ENCODE results near the genes PHC1 and KLRK1.

DNA sequence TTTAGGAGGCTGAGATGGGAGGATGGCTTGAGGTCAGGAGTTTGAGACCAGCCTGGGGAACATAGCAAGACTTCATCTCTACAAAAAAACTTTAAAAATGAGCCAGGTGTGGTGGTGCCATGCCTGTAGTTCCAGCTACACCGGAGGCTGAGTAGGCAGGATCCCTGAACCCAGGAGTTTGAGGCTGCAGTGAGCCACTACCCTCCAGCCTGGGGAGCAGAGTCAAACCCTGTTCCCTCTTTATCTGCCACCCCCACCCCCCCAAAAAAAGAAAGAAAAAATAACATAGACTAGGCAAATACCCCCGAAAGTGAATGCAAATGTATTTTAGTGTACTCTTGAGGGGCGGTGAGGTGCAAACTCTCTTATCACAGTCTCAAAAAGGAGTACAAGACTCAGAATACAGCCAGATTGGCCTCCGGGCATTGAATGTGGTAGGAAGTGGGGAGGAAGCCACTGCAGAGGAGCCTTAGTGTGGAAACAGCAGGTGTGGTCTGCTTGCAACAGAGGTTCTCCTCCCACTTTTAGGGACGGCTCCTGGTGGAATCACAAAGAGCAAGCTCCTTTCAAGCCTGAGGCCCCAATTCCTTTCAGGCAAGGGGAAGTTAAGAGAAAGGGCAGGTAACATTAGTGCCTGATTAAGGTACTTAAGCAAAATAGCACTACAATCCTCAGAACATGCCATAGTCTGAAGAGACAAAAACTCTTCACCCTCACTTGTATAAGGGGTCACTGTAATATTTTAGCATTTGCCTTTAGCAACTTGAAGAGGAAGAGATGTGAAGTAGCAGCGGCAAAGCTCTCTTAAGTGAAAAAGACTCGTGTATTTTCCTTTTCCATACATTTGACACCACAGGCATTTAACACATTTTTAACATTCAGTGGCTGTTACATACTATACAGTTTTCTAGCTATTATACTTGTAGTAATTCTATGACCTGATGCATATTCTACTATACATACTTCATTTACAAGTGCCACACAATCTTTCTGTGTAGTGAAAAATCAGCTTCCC, 23.7 kb upstream of the SLC2A3 start:
- RRBS, result no CpG with 5 or more reads among the region's 7 CpGs

- RRBS, result no CpG with 5 or more reads among the region's 19 CpGs
These were observed 5.9 kb downstream of the FAM90A1 start for GRCh38 chr12:8221500-8221962.

- RRBS, result 3% methylated on average over 3 of the region's 54 CpGs
These were observed 16.3 kb upstream of the FAM90A1 start for GRCh38 chr12:8243488-8244260.

- RRBS, result no CpG with 5 or more reads among the region's 4 CpGs
These were observed 2.7 kb upstream of the CLEC6A start for GRCh38 chr12:8452955-8453538.

GRCh38 chr12:8644381-8645423, 17.9 kb downstream of the MFAP5 start:
- RRBS, result no CpG with 5 or more reads among the region's 5 CpGs

DNA sequence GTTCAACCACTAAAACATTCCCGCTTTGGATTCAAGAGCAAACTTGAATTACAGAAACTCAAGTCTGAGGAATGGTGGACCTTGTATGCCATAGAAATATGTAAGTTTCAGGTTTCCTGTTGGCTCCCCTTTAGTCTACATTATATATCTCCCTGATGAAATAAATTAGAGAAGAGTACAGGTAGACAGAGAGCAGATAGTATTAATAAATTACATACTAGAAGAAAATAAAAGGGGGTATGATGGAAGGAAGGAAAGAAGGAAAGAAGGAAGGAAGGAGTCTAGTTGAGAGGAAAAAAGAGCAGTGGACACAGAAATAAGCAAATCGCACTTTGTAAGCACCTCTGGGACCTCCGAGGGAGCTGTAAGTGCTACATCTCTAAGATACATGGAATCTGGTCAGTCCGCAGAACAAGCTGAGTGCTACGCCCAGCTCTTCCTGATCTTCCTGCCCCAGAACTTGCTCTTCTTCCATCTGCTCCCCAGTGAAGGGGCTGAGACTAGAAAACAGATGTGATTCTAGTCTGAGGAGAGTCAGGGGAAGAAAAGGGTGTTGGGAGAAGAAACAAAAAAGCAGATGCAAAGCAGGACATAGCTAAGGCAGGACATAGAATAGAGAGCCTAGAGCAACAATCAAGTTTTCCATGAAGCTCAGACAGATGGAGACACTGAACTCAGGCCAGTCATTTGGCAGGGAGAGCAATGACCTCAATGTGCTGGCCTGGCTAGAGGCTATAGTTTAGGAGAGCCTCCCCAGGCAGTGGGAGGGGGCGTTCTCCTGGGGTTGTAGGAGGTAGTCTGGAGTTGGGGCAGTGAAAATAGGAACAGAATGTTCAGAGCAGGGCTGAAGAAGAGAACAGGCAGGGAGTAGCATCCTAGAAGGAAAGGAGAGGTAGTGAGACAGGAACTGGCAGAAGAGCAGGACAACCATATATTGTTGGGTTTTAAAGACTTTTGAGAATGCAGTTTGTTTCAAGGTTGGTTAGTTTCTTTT, 1.7 kb upstream of the MFAP5 start:
- RRBS, result no CpG with 5 or more reads among the region's 6 CpGs

GRCh38 chr12:8687699-8688212, 10.0 kb upstream of the RIMKLB start:
- RRBS, result no CpG with 5 or more reads among the region's 1 CpG

- RRBS, result 4% methylated on average over 2 of the region's 41 CpGs
These were observed 648 bp upstream of the RIMKLB start for GRCh38 chr12:8697012-8697674.

DNA sequence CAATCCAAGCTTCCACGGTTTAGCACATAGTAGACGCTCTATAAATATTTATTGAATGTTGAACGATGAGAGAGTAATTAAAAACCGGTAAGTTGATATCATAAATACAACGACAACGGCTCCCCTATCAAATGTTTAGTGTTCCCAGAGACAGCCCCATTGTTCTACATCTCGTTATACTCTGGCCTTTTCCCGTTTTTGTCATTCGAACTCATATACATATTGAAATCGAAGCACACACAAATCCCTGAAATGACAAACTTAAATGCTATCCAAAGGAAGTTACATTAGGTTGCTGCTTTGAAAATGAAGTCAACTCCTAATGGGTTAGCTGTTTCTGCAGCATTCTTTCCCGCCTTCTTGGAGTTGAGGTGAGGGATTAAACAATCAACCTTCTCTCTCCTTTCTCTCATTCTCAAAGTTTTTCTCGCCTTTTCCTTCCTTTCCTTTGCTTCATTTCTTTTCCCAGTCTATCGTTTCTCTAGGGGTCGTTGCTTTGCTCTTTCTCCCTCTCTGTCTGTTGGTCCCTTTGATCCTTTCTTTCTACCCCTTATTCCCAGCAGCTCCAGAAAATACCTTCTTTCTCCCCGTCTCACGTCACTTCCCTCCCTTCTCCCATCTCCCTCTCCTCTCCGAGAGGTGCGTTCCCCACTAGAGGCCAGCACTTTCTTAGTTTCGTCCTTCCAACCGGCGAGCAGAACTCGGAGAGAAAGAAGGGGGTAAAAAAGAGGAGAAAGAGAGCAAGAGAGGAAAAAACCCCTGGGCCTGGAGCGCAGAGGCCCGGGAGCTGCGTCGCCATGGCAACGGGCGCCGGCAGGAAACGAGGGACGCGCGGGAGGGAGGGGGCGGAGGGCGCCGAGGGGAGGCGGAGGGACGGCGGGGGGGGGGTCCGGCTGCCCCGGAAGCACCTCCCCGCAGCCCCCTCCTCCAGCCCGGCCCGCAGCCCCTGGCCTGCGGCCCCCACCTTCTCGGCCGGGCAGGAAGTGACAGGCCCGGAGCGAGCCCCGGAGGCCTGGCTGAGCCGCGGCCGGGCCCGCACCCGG, at the start of gene PHC1:
PHC1 (plus strand) TSS at position 930 of the 1,043 bp plus-strand sequence.
- RRBS, result 2% methylated on average over 15 of the region's 55 CpGs

DNA sequence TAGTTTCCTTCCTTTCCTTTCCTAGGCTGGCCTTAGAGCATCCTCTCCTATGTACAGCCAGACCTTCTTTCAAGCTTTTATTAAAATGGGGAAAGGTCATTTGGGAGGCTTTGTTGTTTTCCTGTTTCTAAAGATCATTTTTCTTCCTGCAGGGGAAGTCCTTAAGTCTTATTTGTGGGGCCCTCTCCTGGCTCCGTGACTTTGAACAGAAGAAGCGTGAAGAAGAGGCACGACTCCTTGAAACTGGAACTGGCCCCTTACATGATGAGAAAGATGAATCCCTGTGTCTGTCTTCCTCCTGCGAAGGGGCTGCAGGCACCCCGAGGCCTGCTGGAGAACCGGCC, 85.3 kb upstream of the PZP start:
- RRBS, result no CpG with 5 or more reads among the region's 6 CpGs

DNA sequence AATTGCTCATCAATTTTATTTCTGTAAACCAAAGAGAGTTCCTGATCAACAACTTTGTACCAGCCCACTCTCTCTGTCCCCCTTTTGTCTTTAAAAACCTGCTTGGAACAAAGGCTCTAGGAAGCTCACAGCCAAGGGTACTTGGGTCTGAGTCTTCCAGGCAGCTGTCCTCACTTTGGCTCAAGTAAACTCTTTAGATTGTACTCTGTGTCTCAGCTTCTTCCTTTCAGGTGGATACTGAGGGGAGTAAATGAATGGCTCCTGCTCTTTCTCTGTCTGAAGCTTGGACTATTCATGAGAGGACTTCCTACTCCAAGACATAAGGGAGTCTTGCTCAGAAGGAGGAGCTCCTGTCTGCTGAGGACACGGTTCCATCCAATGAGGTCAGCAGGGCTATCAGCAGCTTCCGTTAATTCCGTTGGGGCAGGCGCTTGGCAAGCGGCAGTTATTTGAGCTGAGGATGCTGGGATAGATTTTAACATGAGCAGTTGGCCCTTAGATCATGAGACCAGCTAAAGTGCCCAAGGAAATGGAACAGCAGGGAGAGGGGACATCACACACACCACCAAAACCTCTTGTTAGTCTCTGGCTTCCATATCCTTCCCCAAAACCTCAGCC, 138.5 kb upstream of the PZP start:
- RRBS, result no CpG with 5 or more reads among the region's 5 CpGs

DNA sequence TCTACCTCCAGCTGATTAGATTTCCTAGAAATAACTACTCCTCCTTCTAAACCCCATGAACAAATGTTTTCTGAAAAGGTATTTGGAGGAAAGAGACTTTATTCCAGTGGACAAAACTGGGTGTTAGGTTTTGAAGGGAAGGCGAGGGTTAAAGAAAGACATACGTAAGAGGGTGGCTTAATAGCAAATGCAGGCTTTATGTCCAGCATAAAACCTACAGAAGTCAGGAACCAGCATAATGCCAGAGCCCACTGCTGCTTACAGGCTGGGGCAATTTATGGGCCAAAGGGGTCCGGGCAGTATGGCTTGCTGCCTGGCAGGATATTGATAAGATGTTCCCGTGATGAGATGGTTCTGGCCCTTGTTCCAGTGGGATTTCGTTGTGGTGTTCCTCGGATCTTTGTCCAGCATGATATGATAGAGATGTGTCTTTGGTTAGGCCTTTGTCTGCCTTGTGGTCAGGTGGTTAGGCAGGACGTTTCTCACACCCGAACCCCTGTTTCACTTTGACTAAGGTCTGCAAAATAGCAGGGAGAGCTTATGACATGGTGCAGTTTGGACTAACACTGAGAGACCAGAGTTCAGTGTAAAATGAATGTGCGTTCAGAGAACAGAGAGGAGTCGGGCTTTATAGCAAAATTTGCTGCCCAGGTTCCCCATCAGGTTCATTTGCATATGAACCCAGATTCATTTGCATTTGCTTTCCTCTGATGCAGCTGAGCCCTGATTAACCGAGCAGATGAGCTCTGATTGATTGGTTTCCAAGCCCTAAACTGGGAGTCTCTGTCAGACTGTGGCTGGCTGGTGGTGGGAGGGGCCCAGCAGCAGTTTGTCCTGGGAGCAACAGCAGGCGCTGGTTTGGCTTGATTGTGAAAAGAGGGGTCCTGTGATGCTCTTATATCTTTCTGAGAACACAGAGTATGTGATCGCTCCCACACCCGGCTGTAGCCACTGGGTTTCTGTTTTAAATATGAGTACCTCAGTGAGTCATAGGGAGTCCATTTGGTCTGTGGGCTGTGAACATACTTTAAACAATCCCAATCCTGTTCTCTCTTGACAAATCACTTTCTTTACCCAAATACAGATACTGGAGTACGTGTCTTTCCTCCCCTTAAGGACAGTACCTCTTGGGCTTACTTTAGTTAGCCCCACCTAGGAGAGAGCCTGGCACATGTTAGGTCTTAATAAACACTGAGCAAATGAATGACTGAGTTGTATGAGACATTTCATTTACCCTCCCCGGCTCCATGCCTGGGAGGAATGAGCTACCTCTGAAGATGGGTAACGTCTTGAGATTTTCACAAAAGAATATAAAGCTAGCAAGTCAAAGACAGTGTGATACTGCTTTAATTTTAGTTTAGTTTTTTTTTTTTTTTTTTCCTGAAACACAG, 156.3 kb upstream of the PZP start:
- RRBS, result no CpG with 5 or more reads among the region's 17 CpGs

GRCh38 chr12:9696291-9696931, 26.9 kb downstream of the CLEC2D start:
- RRBS, result no CpG with 5 or more reads among the region's 3 CpGs

GRCh38 chr12:10160915-10161276, 11.0 kb downstream of the OLR1 start:
- RRBS, result no CpG with 5 or more reads among the region's 5 CpGs

DNA sequence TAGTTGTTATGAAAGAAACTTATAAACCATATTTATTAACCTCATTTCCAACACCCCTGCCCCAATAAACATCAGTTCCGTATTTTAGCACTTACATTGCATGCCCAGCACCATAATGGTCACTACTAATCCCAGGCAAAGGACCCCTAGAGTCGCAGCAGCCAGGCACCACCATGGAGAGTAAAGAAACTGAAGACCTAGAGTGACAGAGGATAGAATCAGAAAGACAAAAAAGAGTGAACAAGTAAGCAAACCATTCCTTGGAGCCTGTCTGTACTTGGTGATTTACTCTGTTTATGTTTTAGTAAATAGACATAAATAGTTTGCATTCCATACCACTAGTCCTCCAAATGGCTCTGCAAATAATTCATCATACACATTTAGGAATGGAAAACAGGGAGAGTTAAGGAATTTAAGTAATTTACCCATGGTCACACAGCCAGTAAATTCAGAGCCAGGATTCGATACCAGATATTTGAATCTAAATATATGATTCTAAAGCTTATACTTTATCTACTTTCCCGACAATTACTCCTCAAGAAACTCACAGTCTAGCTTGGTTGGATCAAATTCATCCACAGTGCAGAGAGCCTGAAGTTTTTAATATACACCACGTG, 2.8 kb downstream of the OLR1 start:
- RRBS, result no CpG with 5 or more reads among the region's 5 CpGs

DNA sequence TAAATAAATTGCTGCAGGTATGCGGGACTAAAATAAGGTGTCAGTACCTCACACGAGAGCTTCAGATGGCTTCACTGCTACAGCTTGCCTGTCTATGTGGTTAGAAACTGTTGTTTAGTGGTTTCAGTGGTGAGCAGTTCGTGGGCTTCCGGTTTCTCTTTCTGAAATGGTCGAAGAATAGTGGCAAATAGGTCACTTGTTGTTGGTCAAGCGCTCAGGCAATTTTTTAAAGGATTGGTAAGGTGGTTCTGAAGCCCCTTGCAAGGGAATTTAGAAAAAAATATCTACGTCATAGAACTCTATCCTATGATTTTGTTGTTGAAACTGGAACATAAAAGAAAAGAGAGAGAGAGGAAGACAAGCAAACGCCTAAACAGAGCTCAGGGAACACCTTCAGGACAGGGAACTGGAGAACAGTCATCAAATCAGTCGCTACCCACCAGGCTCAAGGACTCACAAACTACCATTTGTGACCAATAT, 31.3 kb downstream of the GABARAPL1 start:
- RRBS, result no CpG with 5 or more reads among the region's 9 CpGs

GRCh38 chr12:10360925-10361712, 28.7 kb downstream of the KLRK1 start:
- RRBS, result no CpG with 5 or more reads among the region's 9 CpGs

GRCh38 chr12:10369829-10370326, 20.0 kb downstream of the KLRK1 start:
- RRBS, result no CpG with 5 or more reads among the region's 6 CpGs

- RRBS, result no CpG with 5 or more reads among the region's 2 CpGs
These were observed at the start of gene KLRK1 for GRCh38 chr12:10389758-10390433. Gene KLRK1 (minus strand): TSS chr12:10390041.

DNA sequence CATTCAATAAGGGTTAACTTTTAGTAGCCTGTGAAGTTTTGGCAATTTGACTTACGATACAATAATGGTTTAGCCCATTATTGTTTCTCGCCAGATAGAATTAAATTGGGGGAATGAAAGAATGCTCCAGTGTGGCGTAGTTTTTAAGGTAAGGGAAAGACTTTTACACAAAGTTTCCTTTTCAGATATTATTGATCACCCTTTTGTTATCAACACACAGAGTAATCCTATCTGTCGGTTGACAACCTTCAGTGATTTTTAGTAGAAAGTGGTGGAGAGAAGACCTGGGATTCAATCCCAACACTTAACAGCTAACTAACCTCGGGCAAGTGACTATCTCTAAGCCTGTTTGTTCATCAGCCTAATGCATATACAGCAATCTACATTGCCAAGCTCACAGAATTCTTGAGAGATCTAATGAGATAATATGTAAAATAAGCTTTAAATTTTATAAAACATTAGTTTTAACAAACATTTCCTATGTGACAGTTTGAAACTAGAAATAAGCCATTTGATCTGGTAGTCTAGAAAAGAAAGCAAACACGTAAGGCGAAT, 845 bp upstream of the MAGOHB start:
- RRBS, result no CpG with 5 or more reads among the region's 7 CpGs